Skeletal muscle satellite cell (primary cell): ENCODE data around the genes PPT2 and TAP1.

GRCh38 chr6:32129242-32129684 lies 825 bp downstream of the FKBPL start:
- CAGE, long polyA plus RNA = no peak

GRCh38 chr6:32153685-32154307 lies at the start of gene PPT2:
TSS of gene PPT2 (plus strand) at chr6:32154141.
- CAGE, long polyA plus RNA = start-site peak on the plus strand at chr6:32154141-32154196, 28 and 18 reads in 2 replicates

DNA sequence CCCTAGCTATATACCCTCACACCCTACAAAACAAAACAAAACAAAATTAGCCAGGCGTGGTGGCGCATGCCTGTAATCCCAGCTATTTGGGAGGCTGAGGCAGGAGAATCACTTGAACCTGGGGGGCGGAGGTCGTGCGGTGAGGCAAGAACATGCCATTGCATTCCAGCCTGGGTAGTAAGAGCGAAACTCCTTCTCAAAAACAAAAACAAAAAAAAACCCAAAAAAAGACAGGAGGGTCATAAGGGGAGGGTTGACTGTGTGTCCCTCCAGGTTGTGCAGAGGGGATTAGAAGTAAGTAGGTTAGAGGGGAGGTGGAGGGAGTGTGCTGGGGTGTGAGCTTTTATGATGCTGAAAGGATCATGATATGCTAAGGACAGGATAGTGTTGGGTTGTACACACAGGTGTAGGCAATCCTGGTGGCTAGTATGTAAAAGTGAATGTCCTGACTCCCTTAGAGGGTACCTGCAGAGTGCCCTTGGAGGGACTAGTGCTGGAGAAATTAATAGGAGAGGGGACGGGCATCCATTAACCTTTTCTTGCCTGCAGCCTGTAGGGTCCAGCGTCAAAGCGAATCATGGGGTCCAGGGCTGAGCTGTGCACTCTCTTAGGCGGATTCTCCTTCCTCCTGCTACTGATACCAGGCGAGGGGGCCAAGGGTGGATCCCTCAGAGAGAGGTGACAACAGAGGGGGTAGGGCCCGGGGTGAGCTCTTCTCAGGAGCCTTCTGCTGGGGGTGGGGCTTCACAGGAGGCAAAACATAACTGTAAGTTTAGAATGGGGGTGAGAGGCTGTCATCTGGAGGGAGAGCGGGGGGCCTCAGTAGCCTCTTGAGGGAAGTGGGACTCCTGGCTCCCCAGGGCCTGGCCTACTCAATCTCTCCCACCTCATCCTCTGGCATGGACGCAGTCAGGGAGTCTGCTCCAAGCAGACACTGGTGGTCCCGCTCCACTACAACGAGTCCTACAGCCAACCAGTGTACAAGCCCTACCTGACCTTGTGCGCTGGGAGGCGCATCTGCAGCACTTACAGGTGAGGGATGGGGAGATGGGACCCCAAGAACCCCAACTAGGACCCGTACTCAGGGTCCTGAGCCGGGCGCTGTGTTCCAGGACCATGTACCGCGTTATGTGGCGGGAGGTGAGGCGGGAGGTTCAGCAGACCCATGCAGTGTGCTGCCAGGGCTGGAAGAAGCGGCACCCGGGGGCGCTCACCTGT lies 1.6 kb downstream of the EGFL8 start:
- CAGE, long polyA plus RNA = no peak

GRCh38 chr6:32183307-32183886 lies 656 bp downstream of the AGER start:
- CAGE, long polyA plus RNA = no peak

GRCh38 chr6:32186308-32186923 lies 2.4 kb upstream of the AGER start:
- CAGE, long polyA plus RNA = no peak

DNA sequence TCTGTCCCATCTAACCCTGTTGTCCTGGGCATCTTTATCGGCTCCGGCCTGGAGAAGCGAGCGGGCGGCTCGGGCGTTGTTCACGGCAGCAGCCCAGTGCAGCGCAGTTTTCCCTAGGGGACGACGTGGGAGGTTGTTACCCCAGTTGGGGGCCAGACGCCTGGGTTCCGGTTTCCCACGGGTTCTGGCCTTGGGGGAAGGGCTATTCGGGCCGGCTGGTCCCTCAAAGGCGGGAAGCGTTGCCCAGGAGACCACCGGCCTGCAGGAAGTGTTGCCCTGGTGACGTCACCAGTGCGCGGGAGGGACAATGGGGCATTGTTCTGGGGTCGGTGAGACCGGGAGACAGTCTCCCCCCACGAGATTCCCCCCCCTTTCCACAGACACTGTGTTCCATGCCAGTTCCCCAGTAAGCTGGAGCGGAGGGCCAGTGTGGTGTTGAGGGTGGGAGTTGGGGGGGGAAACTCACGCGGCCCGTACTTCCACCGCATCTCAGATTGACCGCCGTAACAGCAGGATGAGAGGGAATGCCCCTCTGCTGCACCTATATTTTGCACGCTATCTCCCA lies 3.9 kb upstream of the GPSM3 start:
- CAGE, long polyA plus RNA = no peak

DNA sequence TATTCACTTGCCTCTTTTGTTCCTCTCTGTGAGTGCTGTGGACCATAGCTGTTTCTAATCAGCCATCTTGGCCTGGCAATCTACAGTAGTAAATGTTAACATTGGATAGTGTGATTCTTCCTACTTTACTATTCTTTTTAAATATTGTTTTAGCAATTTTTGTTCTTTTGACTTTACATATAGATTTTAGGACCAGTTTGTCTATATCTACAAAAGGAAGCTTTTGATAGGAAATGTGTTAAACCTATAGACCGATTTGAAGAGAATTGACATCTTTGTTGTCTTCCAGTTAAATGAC lies 32.0 kb upstream of the NOTCH4 start:
- CAGE, long polyA plus RNA = no peak

GRCh38 chr6:32549903-32550210 lies 19.8 kb upstream of the HLA-DRB5 start:
- CAGE, long polyA plus RNA = no peak

DNA sequence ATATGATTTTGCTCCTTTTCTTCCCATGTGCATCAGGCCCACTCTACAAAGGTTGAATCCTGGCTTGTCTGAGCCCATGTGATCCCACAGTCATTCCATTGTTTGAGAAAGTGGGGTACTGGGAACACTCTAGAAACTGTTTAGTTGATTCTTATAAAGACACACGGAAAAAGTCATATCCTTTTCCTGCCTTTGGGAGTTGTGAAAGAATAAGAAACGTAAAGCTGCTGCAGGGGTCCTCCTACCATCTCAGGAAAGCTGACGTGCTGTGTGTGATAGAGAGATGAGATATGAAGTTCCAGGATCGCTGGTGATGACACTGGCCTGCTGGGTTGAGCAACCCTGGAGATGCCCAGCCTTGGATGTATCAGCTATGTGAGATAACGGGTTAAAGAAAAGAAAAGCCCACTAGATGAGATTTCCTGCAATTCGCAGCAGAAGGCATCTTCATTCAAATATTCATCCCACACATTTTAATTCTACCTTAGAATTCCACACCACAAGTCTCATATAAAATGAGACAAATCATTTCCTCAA lies 21.4 kb upstream of the HLA-DRB5 start:
- CAGE, long polyA plus RNA = no peak

- CAGE, long polyA plus RNA = no peak
Observed at GRCh38 chr6:32588138-32588810, 1.4 kb downstream of the HLA-DRB1 start.

DNA sequence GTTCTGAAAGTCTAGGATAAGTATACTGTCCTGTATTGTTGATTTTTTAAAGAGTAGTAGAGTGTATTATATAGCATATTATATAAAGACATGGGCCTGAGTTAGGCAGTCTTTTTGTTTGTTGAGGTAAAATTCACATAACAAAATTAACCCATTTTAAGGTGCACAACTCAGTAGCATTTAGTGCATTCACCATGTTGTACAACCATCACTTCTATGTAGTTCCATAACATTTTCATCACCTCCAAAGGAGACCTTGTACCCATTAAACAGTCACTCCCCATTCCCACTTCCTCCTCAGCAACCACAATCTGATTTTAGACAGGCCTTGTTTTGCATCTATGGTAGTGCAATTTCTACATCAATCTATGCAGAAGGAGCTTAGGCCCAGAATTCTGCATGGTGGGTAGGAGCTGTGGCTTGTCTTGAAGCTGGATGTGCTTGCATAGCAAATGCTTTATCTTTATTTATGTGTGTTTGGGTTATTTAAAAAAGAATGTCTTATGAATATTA lies 13.6 kb upstream of the HLA-DQA1 start:
- CAGE, long polyA plus RNA = no peak

- CAGE, long polyA plus RNA = no peak
Observed at GRCh38 chr6:32625047-32625690, 12.0 kb upstream of the HLA-DQA1 start.

- CAGE, long polyA plus RNA = no peak
Observed at GRCh38 chr6:32658396-32658907, 8.0 kb downstream of the HLA-DQB1 start.

DNA sequence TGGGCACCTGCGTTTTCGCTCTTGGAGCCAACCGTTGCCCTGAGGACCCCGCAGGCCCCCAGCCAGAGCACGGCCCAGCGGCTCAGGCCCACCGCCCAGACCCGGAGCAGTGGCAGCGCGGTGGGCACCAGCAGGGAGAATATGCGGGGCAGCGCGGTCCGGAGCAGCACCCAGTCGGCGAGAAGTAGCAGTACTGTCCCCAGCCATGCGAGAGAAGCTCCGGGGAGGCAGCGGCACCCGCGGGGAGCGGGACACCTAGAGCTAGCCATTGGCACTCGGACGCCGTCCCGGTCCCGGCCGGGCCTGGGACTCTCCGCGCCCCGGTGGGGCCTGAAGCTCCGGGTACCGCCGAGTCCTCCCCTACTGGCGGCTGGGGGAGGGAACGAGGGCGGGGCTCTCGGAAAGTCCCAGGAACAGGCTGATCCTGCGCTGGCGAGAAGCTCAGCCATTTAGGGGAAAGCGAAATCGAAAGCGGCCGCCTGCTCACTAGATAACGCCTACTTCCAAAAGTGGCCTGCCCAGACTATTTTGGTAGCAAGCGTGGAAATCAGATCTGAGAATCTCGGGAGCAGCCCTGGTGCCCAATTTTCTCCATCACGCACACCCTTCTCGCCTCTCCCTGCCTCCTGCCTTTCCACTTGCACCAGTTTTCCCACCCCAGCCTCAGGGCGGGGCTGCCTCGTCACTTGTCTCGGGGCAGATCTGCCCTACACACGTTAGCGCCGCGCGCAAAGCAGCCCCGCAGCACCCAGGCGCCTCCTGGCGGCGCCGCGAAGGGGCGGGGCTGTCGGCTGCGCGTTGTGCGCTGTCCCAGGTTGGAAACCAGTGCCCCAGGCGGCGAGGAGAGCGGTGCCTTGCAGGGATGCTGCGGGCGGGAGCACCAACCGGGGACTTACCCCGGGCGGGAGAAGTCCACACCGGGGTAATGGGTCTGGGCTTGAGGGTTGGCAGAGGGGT lies at the start of gene TAP1:
TAP1 (minus strand) TSS at position 337 of the 957 bp plus-strand sequence.
- CAGE, long polyA plus RNA = start-site peak on the minus strand centred at position 345 of the sequence, 69 bp wide, 300 and 309 reads in 2 replicates; start-site peak on the plus strand centred at position 833 of the sequence, 26 bp wide, 349 and 185 reads in 2 replicates

- CAGE, long polyA plus RNA = no peak
Observed at GRCh38 chr6:32861149-32861510, 7.1 kb downstream of the PSMB9 start.

DNA sequence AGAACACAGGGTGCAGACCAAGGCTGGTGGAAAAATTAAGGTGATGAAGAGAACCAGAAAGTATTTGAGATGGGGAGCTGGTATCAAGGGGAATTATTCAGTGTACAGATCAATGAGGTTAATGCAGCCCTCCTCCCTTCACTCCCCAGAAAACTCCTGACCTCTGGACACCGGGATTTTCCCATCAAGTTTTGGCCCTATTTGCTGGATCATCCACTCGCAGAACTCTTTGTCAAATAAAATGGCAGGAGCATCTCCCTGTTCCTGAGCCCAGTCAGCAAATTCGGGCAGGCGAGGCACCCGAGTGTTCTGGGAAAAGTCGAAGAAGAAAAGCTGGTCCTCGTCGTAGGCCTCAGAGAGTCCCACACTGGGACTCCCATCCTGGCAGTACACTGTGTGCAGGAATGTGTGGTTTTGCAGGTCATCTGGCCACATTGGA lies 2.5 kb downstream of the HLA-DMA start:
- CAGE, long polyA plus RNA = no peak

GRCh38 chr6:33015259-33015726 lies 5.9 kb upstream of the HLA-DOA start:
- CAGE, long polyA plus RNA = no peak

DNA sequence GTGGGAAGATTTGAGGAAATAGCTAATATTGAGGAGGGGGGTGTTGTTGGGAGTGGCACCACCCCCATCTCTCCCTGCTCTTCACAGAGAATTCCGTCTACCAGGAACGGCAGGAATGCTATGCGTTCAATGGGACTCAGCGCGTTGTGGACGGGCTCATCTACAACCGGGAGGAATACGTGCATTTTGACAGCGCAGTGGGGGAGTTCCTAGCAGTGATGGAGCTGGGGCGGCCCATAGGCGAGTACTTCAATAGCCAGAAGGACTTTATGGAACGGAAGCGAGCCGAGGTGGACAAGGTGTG lies 41.0 kb downstream of the HLA-DPB1 start:
- CAGE, long polyA plus RNA = no peak

DNA sequence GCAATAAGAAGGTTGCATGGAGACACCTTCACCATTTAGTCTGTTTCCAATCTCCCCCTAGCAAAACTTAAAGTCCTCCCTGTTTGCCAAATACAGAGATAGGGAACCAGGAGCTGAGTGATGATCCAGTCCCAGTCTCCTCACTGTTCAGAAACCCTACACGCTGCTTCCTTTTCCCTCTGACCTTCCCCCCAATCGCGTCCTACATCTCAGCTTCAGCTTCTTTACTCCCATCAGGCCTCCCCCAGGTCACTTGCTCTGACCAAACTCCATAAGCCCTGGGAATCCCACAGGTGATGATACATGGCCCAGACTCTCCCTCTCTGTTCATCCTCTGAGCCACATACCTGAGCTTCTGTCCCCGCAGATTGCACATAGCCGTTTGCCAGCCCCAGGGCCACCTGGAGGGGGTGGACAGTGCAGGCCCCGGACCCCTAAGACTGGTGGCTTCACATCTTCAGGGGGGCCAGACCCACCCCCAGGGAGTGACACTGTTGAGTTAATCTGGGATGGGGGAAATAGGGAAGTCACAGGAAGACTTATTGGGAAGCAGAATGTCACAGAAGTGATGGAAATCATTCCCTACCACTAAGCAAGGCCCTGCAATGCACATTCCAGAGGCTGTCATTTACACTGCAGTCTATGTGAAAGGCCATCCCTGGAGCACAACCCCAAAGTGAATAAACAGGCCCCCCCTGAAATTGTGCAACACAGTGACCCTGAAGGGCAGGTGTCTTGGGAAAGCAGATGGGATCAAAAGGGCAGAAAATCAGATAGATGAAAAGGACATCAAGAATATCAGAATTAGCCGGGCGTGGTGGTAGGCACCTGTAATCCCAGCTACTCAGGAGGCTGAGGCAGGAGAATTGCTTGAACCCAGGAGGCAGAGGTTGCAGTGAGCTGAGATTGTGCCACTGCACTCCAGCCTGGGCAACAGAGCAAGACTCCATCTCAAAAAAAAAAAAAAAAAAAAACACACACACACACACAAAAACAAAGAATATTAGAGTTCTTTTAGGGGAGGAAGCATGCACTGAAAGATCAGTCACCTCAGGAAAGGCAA lies 2.2 kb downstream of the RXRB start:
- CAGE, long polyA plus RNA = no peak

DNA sequence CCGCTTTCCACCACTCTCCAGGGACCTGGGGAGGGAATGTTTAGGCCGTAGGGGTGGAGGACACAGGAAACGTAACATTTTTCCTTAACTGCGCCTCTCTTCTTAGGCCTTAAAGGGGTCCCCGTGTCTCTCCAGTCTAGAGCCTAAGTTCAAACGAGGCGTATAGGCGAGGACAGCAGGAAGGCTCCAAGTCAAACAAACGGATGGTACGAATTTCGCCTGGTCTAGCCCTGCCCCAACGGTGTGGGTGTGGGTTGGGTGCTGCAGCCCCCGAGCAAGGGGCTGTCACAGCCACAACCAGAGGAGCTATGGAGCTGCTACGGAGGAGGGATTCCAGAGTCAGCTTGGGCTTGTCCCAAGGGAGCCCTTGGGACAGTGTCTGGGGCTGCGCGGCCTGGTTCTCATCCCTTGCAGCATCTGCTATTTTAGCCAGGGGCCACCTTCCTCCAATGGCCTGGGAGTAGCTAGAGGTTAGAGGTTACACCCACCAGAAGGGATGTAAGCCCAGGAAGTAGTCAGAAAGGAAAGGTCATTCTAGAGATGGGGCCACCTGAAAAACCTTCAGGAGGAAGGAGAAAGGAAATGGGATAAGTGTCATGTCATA lies 21.9 kb downstream of the VPS52 start:
- CAGE, long polyA plus RNA = no peak